LNCaP clone FGC (cell line): Measurements from ENCODE around the gene MSH2.

DNA sequence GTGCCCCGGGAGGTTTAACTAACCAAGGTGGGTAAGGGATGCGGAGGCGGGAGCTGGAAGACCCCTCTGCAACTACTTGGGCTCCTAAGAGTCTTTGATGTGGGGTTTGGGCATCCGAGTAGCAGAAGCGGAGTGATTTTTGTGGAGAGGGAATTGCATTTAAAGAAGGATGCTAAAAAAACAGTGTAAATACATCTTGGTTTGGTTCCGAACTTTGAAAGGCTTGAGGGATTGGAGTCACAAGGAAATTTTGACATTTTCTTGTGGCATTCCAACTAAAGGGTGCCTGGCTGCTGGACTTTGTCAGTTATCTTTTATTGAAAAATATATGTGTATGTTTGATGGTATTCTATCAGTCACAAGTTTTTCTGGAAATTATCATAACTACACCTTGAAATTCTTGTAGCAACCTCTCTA, 902 bp downstream of the SOCS5 start:
- RRBS, 2 experiments = no CpG with 5 or more reads among the region's 6 CpGs

DNA sequence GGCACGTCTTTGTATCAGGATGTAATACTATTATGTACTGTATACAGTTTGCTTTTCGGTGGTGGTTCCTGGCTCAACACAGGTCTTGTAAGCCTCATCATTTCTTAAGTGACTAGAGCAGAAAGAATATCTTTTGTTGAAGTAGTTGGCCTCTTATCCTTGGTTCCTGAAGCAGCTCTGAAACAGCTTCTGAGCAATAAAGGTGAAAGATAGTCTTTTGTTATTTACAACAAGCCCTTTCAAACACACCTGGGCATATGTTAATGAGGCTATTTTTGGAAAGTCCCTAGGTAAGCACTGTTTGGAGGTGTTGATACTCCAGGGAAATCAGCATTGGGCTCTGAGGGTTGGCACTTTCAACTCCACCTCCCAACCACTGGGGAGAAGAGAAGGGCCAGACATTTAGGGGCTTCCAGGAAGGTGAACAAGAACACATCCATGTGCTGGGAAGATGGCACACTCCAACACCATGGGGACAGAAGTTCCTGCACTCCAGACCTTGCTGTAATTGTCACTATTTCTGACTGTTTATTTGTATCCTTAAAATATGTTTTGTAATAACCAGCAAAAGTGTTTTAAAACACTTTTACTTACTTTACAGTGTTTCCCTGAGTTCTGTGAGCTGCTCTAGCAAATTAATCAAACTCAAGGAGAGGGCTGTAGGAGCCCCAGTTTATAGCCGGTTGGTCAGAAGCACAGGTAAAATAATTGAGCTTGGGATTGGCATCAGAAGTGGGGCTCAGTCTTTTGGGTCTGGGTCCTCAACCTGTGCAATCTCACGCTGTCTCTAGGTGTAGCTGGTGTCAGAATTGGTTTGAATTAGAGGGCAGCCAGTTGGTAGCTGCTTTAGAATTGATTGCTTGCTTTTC, 5.7 kb downstream of the SOCS5 start:
- RRBS, 2 experiments = no CpG with 5 or more reads among the region's 4 CpGs

- RRBS, 2 experiments = no CpG with 5 or more reads among the region's 5 CpGs
Measured at GRCh38 chr2:46719508-46720118, 20.5 kb downstream of the SOCS5 start.

DNA sequence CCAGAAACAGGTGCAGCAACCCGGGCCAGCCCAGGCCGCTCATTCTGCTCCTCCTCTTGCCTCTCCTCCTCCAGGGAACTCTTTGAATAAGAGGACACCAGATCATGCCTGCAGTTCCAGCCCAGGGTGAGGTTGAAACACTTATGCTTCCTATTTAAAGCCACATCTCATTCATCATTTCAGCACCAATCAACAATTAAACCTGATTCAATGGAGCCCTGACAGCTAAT, 97.6 kb downstream of the MCFD2 start:
- RRBS, 2 experiments = no CpG with 5 or more reads among the region's 2 CpGs

GRCh38 chr2:46914707-46915616, 644 bp downstream of the MCFD2 start:
- RRBS, 2 experiments = 0 to 4% methylated on average over 9 of the region's 30 CpGs

DNA sequence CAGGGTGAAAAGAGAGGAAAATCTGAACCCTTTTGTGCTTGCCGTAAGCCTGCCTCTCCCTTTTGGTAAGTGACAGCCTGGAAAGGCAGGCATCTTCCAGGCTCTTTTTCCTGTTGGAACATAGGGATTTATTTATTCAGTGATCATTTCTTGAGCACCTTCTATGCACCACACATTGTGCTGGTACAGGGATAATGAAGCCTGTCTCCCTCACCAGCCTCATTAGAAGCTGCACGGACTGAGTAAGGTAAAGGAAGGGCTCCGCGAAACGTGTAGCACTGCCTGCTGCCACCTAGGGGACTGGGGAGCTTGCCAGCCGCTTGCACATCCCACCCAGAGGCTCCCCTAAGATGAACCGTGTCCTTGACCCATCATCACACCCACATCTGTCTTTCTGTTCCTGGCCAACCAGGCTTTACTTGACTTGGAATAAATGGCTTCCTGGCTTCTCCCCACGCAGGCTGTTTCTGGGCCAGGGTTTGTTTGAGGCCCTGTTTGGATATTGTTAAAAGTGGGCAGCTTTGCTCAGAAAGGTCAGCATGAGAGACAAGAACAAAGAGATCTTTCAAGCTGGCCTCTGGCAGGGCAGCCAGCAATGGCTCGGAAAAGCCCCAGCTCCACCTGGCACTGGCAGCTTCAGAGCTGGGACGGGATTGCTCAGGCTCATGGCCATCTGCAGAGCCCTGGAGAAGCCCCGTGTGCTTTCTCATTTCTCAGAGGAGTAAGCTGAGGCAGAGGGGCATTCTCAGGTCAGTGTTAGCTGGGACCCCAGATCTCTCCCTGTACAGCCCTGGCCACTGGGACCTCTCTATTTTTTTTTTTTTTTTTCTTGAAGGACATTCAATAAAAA, 48.0 kb downstream of the TTC7A start:
- RRBS, 2 experiments = no CpG with 5 or more reads among the region's 11 CpGs

GRCh38 chr2:46997908-46998362, 56.9 kb downstream of the TTC7A start:
- RRBS, 2 experiments = no CpG with 5 or more reads among the region's 5 CpGs

DNA sequence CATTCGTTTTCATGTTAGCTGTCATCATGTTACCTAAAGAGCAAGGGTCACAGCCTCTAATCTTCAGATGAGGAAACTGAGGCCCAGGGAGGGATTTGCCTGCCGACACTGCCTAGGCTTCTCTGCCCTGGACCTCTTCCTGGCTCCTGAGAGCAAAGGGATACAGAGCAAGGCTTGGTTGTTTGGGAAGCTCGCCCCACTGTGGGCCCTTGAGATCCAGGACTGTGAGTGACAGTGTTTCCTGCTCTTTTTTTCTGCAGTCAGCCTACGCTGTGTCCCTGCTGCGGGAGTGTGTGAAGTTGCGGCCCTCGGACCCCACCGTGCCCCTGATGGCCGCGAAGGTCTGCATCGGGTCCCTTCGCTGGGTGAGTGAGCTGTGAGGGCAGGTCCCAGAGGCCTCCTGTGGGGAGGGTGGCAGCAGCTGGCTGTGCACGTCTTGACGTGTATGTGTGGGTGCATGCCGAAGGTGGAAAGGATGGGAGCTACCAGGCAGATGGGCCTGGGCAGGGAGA, 70.1 kb downstream of the TTC7A start:
- RRBS, 2 experiments = no CpG with 5 or more reads among the region's 15 CpGs

- RRBS, 2 experiments = no CpG with 5 or more reads among the region's 11 CpGs
Measured at GRCh38 chr2:47026586-47027311, 85.7 kb downstream of the TTC7A start.

- RRBS, 2 experiments = no CpG with 5 or more reads among the region's 18 CpGs
Measured at GRCh38 chr2:47039836-47040584, 99.0 kb downstream of the TTC7A start.

DNA sequence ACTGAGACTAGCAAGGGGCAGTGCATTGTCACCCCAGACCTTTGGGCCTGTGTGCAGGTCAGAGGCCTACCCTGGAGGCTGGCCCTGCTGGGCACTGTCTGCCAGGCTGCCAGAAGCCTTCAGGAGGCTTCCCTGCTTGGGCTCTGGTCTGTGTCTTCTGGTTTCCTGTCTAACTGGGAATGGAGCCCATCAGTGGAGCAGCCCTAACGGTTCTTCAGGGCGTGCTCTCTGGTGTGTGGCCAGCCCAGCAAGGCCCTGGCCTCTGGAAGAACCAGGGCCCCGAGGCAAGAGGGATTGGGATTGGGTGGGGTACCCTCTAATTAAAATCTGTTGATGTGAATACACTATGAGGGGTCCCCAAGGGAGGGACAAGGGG, 98.0 kb downstream of the STPG4 start:
- RRBS, 2 experiments = no CpG with 5 or more reads among the region's 3 CpGs

GRCh38 chr2:47076568-47077317, 78.4 kb downstream of the STPG4 start:
- RRBS, 2 experiments = no CpG with 5 or more reads among the region's 12 CpGs

DNA sequence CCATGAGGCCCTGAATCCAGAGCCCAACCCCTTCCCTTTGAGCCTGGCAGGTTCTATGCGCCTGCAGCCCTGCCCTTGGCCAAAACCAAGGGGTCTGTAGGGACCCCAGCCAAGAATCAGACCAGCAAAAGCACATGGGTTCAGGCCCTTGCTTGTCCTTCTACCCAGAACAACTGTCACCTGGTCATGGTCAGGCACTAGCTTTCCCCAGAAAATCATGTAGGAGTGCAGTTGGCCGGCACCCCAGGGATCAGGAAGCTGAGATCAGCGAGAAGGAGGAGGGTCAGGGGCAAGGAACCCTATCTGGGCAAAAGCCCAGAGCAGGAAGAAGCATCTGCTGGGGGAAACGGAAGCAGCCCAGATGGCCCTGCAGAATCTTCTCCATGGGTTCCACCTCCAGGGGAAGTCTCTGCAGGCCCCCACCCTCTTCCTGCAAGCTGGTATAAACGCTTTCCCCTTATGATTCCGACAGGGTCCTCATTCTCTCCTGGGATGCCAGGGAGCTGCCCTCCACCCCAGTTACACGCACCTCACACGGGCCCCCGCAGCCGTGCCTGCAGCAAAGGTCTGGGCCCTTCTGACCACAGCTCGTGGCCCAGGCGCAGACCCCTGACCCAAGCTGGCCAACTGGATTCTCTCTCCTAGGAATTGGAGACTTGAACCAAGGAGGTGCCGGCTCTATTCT, 71.2 kb downstream of the STPG4 start:
- RRBS, 2 experiments = no CpG with 5 or more reads among the region's 13 CpGs

DNA sequence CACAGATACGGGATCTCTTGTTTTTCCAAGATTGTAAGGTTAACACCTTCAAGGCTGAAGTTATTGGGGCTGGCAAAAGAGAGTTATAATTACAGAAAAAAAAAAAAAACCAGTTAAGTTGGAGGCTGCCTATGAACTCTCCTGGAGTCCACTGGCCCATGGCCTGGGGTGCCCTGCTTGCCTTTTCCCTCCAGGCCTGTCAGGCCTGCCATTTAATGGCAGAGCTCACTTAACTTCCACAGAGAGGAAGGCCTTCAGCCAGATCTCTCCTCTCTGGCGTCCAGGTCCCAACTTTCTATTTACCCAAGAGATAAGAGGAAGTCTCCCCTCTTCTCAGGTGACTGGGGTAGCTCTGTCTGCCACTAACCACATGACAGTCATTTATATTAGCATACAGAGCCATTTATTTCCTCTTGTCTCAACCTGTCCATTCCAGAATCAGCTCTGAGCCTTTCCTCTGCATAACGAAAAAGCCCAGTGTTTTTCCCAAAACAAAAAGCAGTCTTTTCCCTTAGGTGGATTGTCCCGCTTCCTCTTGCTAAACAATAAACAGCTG, 49.8 kb upstream of the CALM2 start:
- RRBS, 2 experiments = no CpG with 5 or more reads among the region's 4 CpGs

DNA sequence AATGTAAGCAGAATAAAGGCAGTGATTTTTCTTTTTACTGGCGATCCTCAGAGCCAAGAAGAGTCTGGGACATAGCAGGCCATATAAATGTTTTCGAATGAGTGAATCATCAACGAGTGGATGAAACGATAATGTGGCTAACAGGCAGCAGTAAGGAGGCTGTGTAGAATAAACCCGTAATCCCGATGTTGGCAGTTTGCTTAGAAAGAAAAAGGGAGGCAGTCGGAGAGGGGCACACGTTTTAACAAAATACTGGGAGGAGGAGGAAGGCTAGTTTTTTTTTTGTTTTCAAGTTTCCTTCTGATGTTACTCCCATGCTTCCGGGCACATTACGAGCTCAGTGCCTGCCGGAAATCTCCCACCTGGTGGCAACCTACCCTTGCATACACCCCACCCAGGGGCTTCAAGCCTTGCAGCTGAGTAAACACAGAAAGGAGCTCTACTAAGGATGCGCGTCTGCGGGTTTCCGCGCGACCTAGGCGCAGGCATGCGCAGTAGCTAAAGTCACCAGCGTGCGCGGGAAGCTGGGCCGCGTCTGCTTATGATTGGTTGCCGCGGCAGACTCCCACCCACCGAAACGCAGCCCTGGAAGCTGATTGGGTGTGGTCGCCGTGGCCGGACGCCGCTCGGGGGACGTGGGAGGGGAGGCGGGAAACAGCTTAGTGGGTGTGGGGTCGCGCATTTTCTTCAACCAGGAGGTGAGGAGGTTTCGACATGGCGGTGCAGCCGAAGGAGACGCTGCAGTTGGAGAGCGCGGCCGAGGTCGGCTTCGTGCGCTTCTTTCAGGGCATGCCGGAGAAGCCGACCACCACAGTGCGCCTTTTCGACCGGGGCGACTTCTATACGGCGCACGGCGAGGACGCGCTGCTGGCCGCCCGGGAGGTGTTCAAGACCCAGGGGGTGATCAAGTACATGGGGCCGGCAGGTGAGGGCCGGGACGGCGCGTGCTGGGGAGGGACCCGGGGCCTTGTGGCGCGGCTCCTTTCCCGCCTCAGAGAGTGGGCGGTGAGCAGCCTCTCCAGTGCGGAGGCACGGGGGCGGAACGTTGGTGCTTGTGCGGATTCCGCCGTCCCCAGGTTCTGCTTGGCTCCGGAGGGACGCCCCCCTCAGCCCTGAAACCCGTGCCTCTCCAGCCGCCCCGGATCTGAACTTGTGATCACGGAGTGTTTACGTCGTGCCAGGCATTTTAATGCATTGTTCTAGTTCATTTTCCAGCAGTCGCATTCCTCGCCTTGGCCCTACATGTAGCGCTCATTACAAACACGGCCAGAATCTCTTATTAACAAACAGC, at the start of gene MSH2:
TSS of gene MSH2 (plus strand) at position 679 of the 1,291 bp plus-strand sequence.
- RRBS, 2 experiments = 1 to 2% methylated on average over 15 of the region's 91 CpGs

DNA sequence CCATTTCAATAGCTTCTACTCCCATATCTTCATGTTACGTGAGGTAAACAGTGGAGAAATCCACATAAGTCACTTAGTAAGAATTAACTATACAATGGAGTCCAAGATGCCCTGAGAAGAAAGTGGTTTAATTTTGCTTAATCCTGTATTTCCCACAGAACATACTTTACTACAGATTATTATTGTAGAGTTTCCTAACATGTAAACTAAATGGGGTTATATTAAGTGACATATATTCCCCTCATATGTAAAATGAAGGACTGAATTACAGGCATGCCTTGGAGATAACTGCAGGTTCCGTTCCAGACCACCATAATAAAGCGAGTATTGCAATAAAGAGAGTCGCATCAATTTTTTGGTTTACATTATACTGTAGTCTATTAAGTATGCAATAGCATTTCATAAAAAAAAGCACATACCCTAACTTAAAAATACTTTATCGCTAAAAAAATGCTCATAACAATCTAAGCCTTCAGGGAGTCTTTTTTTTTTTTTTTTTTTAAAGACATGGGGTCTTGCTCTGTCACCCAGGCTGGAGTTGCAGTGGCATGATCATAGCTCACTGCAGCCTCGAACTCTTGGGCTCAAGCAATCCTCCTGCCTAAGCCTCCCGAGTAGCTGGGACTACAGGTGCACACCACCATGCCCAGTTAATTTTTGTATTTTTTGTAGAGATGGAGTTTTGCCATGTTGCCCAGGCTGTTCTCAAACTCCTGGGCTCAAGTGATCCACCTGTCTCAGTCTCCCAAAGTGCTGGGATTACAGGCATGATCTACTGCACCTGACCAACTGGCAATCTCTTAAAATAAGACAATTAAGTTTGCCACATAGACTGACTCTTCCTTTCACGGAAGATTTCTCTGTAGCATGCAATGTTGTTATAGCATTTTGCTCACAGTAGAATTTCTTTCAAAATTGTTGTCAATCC, 31.2 kb downstream of the MSH6 start:
- RRBS, 2 experiments = no CpG with 5 or more reads among the region's 8 CpGs

GRCh38 chr2:47868269-47868766, 38.0 kb downstream of the FBXO11 start:
- RRBS, 2 experiments = no CpG with 5 or more reads among the region's 2 CpGs

DNA sequence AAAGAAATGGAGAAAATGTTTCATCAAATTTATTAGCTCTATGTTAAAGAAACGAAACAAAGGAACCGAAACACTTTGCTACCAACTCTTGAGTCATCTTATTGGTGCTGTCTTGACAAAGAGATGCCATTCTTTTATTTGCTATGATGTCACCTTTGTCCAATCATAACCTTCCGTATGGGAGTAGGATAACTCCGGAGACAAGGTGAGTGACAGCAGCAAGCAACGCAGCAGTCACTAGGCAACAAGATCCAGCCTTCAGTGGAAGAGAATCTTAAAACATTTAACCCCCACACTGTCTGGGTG, 42.4 kb upstream of the PPP1R21 start:
- RRBS, 2 experiments = no CpG with 5 or more reads among the region's 5 CpGs

GRCh38 chr2:48420439-48421244, 19.9 kb upstream of the PPP1R21 start:
- RRBS, 2 experiments = no CpG with 5 or more reads among the region's 22 CpGs

- RRBS, 2 experiments = no CpG with 5 or more reads among the region's 15 CpGs
Measured at GRCh38 chr2:48463198-48464565, 23.1 kb downstream of the PPP1R21 start.